Mesenchymal stem cell of Wharton's jelly (primary cell): Measurements from ENCODE around the genes ART1, OR52K2, OR51S1, OR52A1, HBD, HBG2, OR52N1, C11orf42 and CNGA4.

DNA sequence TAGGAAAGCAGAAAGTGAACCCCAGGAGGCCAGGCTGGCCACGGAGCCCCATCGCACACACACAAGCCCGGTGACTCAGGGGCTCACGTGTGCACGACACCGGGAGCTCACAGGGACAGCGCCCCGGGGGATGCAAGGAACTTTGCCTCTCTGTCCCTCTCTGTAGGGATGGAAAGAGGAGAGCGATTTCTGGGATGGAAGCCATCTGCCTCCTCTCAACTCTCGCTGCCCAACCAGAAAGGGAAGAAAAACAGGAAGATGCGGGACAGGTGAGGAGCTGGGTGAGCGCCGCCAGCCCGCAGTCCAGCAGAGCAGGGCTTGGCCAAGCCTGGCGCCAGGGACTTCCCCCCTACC, 61.6 kb downstream of the ART5 start:
- CAGE, long polyA plus RNA = no peak

DNA sequence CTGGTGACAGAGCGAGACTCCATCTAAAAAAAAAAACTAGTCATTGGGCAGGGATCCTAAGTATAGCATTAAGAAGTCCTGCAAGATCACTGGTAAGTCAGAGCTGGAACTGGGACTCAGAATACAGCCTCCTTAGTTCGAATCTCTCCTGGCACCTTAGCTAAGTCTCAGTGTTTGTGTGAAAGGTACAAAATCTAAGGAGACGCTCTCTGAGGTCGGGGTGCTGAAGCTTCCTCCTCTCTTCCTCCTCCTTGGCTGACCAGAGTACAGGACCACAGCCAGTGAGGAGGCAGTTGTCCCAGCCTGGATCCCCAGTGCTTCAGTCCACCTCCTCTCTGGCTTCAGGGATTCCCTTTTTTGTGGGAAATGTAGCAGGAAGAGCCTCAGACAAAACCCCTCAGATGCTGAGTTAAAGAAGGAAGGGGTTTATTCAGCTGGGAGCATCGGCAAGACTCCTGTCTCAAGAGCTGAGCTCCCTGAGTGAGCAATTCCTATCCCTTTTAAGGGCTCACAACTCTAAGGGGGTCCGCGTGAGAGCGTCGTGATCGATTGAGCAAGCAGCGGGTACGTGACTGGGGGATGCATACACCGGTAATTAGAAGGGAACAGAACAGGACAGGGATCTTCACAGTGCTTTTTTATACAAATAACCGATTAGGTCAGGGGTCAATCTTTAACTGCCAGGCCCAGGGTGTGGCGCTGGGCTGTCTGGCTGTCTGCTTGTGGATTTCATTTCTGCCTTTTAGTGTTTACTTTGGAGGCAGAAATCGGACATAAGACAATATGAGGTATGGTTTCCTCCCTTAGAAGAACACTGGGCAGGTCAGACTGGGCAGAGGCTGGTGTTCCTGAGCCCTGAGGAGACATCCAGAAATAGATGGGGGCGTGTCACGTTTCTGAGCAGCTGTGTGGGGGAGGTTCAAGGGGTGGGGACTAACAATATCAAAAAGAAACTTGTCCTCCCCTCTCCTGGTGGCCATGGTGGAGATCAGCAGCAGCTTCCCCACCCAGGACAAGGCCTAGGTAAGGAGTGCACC, at the start of gene ART1:
ART1 (plus strand) TSS at position 972 of the 1,037 bp plus-strand sequence.
- CAGE, long polyA plus RNA = no peak

GRCh38 chr11:3671536-3671793, 281 bp upstream of the CHRNA10 start:
- CAGE, long polyA plus RNA = no peak

GRCh38 chr11:3750632-3750831, 46.8 kb downstream of the NUP98 start:
- CAGE, long polyA plus RNA = no peak

DNA sequence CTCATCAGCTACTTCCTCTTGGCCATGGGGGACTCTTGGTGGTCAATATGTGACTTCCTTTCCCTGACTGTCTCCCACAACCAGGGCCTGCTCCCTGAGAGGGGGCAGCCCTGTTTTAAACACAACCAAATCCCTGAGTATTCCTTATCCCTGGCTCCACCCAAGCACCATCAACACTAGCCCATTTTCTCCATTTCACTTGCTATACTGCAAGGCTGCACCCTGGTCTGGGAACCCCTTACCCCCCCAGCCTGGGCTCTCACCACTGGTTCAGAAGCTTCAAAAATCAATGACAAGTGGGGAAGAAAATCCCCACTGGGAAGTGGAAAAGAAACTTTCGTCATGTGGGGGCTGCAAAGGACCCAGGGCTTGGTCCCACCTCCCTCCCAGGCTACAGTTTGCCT, 9.8 kb downstream of the RHOG start:
- CAGE, long polyA plus RNA = no peak

GRCh38 chr11:3929513-3930183, 74.2 kb downstream of the STIM1 start:
- CAGE, long polyA plus RNA = no peak

DNA sequence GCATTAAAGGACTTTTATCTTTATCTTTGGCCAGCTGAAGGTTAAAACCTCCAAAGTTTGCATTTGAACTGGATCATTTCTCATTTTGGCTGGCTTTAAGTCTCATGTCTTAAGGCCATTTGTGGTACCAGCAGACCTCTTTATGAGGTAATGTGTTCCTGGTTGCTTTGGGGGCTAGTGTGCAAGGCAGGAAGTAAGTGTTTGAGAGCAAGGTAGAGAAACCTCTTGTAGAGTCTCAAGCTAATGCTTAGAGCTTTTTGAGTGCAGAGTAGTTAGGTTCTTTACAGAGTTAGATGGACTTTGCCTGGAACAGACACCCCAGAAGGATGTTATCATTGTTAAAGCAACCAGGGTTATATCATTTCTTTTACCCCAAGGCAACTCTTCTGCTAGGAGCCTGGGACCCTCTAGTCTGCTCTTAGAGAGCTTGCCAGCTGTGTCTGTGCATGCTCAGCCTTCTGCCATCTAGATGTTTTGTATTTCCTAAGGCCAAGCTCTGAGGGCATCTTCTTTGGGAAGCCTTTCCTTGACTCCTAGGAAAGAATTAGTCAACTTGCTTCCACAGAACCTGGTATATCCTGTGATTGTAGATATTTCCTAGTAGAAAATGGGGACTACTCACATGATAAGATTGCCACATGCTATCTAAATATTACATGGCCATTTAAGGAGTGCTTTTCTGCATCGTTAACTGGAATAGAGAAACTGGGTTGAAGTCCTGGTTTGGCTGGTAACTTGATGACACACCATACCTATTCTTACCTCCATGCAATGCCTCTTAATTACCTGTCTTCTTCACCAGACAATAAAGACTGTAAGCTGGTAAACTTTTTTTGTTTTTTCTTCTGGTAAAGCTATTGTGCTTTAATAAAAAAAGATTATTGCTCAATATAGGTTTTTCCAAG, 87.5 kb downstream of the STIM1 start:
- CAGE, long polyA plus RNA = no peak

DNA sequence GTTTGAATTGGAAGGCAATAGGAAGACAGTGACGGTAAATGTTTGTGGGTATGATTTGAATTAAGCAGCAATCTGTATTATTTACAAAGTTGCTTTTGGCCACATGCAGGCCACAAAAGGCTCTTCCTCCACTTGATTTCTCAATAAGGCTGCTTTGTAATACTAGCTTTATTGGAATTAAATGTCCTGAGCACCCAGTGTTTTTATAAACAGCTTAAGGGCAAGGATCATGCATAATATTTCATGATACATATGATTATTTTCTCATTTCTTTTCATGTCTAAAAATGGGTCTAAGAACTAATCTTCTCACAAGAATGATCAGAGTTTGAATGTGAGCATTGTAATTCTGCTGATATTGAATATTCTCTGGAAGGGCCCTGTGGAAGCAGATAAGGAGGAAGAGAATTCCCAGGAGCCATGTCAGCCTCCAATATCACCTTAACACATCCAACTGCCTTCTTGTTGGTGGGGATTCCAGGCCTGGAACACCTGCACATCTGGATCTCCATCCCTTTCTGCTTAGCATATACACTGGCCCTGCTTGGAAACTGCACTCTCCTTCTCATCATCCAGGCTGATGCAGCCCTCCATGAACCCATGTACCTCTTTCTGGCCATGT, at the start of gene OR52K2:
OR52K2 (plus strand) TSS at position 375 of the 621 bp plus-strand sequence.
- CAGE, long polyA plus RNA = no peak

DNA sequence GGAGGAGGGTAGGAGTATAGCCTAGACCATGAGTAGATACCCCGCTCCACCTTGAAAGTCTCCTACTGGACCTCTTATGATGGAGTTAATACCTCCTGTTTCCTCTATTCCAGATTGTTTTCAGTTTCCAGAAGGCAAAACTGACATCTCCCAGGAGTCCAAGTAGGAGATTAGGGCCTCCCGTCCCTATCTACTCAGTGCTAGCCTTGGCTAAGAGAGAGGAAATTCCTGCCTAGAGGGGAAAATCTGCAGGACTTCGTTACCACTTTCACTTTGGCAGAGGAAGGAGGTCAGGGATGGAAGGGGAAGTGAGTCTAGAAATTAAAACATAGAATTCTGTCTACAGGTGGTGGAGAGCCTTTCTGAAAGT, 2.2 kb upstream of the TRIM68 start:
- CAGE, long polyA plus RNA = no peak

GRCh38 chr11:4849119-4849410, at the start of gene OR51S1:
Gene OR51S1, minus strand, starts transcription at chr11:4849208.
- CAGE, long polyA plus RNA = no peak

- CAGE, long polyA plus RNA = no peak
Observed at GRCh38 chr11:5154498-5155082, at the start of gene OR52A1. Gene OR52A1, minus strand, starts transcription at chr11:5154757.

DNA sequence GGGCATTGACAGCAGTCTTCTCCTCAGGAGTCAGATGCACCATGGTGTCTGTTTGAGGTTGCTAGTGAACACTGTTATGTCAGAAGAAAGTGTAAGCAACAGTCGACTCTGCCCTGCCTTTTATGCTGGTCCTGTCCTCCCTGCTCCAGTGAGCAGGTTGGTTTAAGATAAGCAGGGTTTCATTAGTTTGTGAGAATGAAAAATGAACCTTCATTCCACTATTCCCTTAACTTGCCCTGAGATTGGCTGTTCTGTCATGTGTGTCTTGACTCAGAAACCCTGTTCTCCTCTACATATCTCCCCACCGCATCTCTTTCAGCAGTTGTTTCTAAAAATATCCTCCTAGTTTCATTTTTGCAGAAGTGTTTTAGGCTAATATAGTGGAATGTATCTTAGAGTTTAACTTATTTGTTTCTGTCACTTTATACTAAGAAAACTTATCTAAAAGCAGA, at the start of gene HBD:
HBD (minus strand) TSS at position 93 of the 452 bp plus-strand sequence.
- CAGE, long polyA plus RNA = no peak

GRCh38 chr11:5254664-5255086, at the start of gene HBG2:
Gene HBG2, minus strand, starts transcription at chr11:5254781.
- CAGE, long polyA plus RNA = no peak

- CAGE, long polyA plus RNA = no peak
Observed at GRCh38 chr11:5791184-5791502, at the start of gene OR52N1. Gene OR52N1, minus strand, starts transcription at chr11:5791265.

DNA sequence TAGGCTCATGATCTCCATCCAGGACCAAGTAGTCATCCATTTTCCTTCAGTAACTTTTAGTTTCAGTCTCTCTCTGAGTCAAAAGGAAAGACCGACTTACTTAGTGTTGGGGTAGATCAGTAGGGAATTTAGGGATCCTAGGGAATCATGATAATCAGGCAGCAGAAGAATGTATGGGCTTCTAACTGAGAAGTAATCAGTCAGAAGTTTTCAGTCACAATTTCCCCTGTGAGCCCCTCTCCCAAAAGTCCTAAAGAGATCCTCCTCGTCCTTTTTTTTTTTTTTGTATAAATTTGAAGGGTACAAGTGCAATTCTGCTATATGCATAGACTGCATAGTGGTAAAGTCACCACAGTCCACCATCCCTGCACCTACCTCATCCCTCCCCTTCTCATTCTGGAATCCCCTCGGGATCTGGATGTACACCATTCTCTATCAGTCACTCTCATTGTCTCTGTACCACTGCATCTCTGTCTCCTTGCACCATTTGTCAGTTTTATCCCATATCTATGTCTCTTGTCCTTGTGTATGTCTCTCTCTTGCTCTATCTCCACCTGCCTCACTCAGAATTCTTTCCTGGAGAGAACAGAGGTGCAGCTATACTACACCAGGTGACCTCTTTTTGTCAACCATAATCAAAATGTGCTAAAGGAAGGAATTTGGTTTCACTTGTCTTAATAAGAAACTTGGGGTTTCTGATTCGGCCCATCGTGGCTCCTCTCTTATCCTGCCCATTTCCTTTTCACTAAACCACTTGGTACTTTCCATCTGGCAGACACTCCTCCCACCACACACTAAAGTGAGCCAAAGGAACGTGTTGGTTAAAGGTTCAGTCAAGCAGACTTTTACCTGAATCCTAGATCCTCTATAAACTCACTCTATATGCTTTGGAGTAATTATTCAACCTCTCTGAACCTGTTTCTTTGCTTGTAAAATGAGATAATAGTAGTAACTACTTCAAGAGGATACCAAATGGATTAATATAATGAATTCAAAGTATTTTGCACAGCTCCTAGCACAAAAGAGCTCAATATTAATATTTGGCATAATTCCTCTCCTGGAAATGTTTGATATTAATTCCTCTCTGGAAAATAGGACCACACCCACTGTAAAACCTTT, 2.1 kb upstream of the C11orf42 start:
- CAGE, long polyA plus RNA = no peak

GRCh38 chr11:6205443-6205655, at the start of gene C11orf42:
Gene C11orf42, plus strand, starts transcription at chr11:6205557.
- CAGE, long polyA plus RNA = no peak

- CAGE, long polyA plus RNA = no peak
Observed at GRCh38 chr11:6238750-6239290, at the start of gene CNGA4. Gene CNGA4, plus strand, starts transcription at chr11:6239089.

- CAGE, long polyA plus RNA = no peak
Observed at GRCh38 chr11:6352660-6353068, 32.4 kb upstream of the CAVIN3 start.

DNA sequence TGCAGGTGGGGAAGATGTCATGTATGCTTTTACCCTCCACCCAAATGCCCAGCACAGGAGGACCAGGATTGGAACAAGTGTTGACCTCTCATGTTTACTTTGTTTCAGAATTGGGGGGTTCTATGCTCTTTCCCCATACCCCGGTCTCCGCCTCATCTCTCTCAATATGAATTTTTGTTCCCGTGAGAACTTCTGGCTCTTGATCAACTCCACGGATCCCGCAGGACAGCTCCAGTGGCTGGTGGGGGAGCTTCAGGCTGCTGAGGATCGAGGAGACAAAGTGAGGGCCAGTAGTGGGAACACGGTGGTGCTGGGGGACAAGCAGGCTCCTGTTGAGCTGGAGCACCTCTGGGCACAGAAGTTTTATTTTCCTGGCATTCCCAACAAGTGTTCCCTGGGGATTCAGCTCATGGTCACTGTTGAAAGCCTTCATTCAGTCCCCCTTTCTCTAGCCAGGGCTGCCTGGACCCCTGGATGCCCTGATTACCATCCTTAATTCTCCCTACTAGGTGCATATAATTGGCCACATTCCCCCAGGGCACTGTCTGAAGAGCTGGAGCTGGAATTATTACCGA, 2.9 kb downstream of the SMPD1 start:
- CAGE, long polyA plus RNA = no peak

DNA sequence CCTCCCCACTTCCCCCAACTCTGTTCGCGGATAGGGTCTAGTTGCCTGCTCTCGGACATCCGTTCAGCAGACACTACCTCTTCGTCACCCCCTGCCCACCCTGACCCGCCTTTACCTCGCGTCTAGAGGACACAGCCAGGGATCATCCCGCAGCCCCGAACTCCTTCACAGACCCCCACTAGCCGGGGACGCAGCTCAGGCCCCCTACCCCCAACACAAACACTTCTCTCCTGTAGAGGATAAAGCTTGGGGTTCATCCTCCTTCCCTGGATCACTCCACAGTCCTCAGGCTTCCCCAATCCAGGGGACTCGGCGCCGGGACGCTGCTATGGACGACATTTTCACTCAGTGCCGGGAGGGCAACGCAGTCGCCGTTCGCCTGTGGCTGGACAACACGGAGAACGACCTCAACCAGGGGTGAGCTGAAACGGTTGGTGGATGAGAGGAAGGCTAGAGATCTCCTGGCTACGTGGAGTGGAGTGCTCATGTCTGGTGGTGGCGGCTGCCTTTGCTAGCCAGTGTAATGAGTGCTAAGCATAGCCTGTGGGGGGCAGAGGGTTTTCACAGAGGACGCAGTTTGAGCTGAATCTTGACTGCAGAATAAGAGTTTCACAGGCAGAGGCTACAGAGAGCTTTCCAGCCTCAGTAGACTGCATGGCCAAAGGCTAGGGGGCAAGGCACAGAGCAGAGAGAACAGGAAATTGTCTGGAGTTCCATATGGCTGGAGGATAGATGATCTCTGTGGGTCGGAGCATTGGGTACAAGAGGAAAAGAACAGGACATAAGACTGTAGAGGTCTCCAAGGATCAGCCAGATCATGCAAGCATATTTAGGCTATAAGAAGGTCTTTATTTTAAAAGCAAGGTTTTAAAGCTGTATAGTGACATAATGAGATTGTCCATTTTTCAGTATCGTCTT, 629 bp downstream of the ILK start:
- CAGE, long polyA plus RNA = no peak